Glomerular endothelial cell (primary cell): ENCODE measurements around the gene ZNF469.

GRCh38 chr16:87953379-87953891, 2.2 kb downstream of the BANP start:
- RAMPAGE, long total RNA: no peak

DNA sequence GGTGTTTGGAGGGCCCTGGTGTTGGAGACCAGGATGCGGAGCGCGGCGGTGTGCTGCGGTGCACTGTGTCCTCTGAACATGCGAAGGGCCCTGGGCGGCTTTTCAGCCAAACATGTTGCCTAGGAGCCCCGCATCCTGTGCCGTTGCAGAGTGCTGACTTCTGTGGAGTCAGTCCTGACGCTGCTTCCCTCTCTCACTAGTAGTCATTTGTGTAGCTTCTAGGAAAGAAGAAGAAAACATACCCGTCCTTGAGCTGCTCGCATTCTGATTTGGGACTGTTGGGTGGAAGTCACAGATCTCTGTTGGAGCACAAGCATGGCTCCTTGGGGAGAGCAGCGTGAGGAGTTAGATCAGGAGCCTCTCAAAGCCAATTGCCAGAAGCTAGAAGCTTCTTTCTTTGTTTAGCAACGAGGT, 42.8 kb downstream of the BANP start:
- RAMPAGE, long total RNA: no peak

DNA sequence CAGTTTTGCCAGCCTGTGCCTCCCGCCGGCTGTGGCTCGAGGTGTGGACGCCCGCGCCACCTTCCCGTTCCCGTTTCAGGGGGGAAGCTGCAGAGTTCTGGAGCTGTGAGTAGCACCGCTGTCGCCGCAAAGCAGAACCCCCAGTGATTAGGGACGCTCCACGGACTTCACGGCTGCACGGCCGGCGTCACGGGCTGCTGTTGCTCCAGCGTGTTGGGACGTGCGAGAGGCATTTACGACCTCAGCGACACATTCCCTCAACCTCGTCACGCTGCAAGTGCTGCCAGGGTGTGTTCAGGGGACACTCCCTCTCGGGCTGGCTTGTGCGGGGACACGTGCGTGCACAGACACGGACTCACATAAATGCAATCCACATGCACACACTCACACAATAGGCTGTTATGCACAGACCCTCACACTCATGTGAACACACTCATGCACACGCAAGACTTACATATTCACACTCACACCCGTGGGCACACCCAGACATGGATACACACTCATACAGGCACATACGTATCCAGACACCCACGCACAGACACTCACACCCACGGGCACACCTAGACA, 198.2 kb upstream of the ZNF469 start:
- RAMPAGE, long total RNA: no peak

DNA sequence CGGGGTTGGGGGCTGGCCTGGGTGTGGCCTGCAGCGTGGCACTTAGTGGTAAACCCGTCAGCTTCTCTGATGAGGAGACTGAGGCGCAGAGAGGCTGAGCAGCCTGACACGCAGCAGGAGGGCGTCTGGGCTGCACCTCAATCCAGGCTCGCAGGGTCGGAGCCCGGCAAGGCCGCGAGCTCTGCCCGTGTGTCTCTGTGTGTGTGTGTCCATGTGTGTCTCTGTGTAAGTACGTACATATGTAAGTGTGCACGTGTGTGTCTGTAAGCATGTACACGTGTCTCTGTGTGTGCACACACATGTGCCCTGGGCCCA, 158.3 kb upstream of the ZNF469 start:
- RAMPAGE, long total RNA: no peak

DNA sequence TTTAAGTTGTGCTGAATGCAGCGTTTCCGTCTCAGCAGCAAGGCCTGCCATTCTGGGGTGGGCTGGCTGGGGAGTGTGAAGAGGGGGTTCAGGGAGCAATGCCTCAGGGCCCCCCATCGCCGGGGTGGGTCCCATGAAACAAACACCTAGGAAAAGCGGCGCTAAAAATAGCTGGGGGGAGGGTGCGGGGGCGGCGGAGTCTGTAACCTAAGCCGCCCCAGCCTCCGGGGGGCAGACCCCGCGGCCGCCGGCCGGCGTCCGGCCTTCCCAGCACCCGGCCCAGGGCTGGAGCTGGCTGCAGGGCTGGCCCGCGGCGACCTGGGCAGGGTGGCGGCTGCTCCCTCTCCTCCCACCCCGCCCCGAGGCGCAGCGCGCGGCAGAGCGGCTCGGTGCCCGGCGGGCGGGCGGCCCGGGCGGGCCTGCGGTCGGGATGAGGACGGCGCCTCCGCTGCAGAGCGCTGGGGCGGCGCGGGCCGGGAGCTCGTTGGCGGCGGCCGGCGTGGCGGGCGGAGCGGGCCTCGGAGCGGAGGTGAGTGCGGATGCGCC, at the start of gene ZNF469:
TSS of gene ZNF469 (plus strand) at position 234 of the 546 bp plus-strand sequence.
- RAMPAGE, long total RNA: no peak

DNA sequence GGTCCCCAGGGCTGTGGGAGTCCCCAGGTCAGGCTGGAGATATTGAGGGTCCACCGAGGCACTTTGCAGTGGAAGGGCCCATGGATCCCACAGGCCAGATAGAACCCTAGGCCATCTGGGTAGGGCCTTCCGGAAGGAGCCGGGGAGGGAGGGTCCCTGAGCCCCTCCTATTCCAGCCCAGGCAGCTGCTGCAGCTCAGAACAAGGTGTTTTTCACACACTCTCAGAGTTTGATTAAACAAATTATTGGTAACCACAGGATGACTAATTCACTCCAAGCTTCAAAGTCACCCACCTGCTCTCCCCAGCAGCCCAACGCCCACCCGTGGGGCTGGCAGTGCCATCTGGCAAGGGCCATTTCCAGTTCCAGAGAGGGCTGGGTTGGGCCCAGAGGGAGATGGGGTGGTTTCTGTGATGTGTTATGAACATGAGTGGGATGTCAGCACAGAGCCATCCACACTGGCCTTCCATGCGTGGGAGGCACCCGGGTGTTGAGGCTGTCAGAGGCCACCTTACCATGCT, 3.8 kb downstream of the ZFPM1 start:
- RAMPAGE, long total RNA: no peak

- RAMPAGE, long total RNA: no peak
Observed at GRCh38 chr16:88488938-88489290, 35.8 kb downstream of the ZFPM1 start.

DNA sequence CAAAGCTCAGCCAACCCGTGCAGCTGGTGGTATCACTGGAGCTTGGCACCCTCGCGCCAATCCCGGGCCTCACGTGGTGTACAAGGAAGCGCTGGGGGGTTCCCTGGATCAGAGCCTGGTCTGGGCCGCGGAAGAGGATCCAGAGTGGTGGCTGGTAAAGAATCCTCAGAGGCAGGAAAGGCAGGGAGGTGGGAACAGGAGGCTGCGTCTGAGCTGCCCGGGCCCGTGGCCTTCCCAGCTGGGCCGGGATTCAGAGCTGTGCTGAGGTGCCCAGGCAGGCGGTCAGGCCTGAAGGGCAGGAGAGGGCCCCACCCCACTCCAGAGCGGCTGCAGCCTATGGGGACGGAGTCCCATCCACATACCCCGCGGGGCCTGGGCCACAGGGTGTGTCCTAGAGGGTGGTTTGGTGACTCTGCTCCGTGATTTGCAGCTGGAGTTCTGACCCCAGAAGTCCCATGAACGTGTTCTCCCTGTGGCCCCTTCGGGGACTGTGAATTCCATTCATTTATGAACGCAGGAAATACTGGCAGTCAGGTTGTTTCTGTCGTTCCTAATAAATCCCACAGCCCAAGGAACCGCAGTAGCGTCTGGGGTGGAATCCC, 36.3 kb downstream of the ZFPM1 start:
- RAMPAGE, long total RNA: no peak

DNA sequence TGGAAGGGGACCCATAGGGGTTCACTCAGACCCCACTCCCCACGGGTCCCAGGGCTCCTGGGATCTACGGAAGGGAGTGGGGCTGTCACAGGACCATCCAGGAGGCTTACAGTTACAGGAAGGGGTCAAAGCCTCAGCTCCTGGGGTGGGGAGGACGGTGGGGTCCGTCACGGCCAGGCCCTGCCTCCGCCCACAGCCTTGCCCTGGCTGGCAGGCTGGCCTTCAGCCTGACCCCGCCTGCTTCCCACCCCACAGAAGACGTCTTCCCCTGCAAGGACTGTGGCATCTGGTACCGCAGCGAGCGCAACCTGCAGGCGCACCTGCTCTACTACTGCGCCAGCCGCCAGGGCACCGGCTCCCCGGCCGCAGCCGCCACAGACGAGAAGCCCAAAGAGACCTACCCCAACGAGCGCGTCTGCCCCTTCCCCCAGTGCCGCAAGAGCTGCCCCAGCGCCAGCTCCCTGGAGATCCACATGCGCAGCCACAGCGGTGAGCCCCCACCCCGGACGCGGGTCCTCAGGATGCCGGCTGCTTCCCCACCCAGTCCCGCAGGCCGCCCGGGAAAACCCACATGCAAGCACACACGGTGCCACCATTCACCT, 38.4 kb upstream of the ZC3H18 start:
- RAMPAGE, long total RNA: no peak

- RAMPAGE, long total RNA: no peak
Observed at GRCh38 chr16:88550186-88550710, 20.0 kb upstream of the ZC3H18 start.

GRCh38 chr16:88591965-88592256, 21.7 kb downstream of the ZC3H18 start:
- RAMPAGE, long total RNA: no peak

GRCh38 chr16:88610853-88611630, 27.3 kb upstream of the IL17C start:
- RAMPAGE, long total RNA: no peak

DNA sequence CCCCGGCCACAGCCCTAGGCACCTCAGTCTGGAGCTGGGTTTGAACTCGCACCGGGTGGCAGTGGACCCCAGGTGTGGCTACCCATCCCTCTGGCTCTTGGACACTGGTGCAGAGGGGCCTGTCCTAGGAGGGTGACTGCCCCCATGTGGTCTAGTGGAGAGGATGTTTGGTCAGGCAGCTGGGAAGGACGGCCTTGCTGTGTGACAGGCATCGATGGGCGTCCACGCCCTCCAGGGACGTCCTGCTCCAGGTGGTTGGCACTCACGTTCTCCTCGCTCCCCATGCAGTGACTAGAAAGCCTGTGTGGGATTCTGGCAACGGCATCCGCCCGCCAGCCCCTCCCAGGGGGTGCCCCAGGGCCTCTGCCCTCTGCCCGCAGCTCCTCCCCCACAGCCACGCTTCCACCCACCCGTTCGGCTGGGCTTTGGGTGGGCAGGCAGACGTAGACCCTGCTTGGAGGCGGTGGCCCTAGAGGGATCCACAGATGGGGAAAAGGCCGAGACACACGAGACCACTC, 4.8 kb upstream of the IL17C start:
- RAMPAGE, long total RNA: no peak

DNA sequence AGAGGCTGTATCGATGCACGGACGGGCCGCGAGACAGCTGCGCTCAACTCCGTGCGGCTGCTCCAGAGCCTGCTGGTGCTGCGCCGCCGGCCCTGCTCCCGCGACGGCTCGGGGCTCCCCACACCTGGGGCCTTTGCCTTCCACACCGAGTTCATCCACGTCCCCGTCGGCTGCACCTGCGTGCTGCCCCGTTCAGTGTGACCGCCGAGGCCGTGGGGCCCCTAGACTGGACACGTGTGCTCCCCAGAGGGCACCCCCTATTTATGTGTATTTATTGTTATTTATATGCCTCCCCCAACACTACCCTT, 1.5 kb downstream of the IL17C start:
- RAMPAGE, long total RNA: no peak

DNA sequence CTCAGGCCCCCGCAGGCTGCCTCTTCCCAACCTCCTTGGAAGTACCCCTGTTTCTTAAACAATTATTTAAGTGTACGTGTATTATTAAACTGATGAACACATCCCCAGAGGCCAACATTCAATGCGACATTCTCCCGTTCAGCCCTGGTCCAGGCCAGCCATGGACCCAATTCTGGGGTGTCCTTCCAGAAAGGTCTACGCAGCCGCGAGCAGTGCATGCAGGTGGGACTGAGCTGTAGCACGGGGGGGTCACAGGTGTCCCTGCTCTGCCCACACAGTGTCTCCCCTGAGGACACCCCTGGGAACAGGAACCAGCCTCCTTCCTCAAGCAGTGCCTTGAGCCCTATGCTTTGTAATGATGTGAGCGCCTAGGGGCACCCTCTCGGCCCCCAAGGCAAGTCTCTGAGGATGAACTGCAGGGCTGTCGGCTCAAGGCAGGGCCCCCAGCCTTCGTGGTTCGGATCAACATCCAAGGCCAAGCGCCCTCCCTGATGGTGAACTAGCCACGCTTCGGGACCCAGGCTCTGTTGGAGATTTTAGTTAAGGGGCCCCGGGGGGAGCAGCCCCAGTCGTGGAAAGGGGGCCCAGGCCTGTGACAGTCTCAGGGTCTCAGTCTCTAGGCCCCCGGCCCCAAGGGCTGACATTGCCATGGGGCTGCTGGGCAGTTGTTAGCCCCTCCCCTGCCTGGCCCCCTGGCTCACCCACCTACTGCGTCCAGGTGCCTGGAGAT, 2.2 kb downstream of the IL17C start:
- RAMPAGE, long total RNA: no peak

DNA sequence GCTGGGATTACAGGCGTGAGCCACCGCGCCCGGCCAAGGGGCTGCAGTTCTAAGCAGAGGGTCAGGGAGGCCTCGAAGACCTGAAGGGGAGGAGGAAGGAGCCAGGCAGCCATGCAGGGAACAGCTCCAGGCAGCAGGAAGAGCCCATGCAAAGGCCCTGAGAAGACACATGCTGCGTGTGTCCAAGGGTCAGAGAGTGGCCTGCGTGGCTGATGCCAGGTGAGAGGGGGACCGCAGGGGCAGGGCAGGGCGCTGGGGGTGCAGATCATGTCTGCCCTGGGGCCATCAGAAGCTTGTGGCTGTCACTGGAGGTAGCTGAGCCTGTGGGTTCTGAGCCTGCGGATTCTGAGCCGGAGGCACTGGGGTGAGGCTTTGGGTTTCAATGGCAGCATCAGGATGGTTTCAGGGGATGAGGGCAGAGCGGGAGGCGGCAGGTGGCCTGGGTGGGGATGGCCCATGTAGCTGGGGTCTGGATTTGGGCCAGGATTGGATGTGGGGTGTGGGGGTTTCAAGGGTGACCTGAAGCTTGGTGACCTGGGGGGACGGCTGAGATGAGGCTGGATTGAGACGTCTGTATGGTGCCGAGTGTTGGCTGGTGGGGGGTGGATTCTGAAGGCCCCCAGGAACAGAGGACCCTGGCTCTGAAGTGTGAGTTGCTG, 3.7 kb downstream of the IL17C start:
- RAMPAGE, long total RNA: no peak

DNA sequence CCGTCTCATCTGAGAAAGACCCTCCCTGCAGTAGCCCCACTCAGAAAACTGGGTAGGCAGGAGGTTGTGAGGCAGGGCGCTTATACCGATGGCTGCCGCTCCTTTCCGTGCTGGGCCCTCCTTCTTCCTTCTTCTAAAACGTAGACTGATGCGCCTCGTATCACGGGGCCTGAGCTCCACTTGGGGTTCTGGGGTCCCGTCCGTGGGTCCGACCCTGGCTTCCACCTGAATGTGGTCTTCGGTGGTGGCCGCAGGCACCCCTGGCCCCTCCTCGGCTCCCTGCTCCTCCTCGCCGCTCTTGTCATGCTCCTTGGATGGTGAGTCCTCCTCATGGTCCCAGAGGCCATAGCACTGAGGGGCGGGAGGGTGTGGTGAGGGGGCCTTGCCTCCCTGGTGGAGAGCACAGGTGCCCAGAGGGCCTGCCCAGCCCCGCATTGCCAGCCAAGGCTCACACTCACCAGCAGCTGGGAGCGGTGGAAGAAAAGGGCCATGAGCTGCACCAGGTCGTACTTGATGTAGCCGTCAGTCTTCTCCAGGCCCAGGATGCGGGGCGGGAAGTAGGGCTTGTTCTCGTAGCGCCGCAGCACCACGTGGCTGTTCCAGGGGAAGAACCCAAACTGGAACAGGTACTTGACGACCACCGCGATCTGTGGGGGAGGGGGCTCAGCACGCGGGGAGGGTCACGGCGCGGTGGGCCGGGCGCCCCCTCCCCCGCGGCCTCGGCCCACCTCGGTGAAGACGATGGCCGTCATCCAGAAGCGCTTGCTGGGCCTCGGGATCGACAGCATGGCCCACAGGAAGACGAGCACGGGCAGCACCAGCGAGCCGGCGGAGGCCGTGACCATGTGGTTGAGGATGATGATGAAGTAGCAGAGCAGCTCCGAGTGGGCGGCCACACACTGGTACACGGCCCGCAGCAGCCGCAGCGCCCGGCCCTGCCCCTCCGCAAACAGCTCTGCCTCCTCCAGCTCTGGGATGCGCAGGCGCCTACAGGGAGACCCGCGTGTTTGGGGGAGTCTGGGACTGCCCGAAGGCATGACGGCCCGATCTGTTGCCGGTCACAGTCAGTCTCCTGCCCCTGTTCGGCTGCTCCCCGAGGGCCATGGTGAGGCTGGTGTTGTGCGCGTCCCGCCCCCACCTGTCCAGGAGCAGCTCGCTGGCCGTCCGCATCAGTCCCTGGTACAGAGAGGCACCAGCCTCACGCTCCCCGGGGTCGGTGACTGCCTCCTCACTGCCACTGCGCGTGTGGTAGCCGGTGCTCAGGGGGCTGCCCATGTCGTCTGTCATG, 15.2 kb downstream of the CTU2 start:
- RAMPAGE, long total RNA: no peak

- RAMPAGE, long total RNA: no peak
Observed at GRCh38 chr16:88726611-88727126, 20.4 kb downstream of the CTU2 start.

GRCh38 chr16:88779500-88780729, 5.1 kb downstream of the PIEZO1 start:
- RAMPAGE, long total RNA: no peak

DNA sequence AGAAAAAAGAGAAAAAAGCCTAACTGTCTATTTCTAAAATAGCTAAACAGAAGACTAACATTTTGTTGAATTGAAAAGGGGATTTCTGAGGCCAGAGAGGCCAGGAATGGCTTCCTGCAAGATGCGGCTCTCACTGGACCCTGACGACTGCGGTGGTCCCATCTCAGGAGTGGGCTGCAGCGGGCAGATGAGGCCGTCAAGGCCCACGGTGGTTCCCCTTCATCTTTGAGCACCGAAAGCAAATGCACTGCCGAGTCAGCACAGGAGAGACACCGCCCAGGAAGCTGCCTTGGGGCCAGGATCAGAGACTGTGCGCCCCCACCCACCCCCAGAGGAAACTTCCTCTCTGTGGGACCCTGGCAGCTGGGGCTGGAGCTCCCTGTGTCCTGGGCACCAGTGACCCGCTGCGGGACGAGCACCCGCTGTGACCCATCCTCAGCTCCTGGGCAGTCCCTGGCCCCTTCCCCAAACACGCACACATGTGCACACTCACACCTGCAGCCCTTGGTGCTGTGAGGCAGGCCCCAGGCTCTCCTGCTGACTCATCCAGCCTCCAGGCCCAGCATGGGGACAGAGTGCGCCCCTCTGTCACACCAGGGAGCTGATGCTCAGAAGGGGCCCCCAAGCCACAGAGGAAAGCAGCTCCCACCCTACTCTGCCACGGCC, 3.9 kb downstream of the PIEZO1 start:
- RAMPAGE, long total RNA: no peak